Aortic smooth muscle cell (primary cell): ENCODE measurements around the genes PDX1 and PAN3.

DNA sequence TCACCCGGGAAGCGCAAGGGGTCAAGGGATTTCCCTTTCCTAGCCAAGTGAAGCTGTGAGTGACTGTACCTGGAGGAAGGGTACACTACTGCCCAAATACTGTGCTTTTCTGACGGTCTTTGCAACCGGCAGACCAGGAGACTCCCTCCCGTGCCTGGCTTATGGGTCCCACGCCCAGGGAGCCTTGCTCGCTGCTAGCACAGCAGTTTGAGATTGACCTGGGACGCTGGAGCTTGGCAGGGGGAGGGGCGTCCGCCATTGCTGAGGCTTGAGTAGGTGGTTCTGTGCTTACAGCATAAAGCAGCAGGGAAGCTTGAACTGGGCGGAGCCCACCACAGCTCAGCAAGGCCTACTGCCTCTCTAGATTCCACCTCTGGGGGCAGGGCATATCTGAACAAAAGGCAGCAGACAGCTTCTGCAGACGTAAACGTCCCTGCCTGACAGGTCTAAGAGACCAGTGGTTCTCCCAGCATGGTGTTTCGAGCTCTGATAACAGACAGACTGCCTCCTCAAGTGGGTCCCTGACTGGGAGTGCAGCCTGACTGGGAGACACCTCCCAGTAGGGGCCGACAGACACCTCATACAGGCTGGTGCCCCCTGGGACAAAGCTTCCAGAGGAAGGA, 45.8 kb downstream of the USP12 start:
- RRBS: no CpG with 5 or more reads among the region's 15 CpGs

- RRBS: 1% methylated on average over 33 of the region's 65 CpGs
Measured at GRCh38 chr13:27171157-27171552, 456 bp downstream of the USP12 start.

GRCh38 chr13:27253109-27254049, 2.0 kb downstream of the RPL21 start:
- RRBS: no CpG with 5 or more reads among the region's 12 CpGs

- RRBS: no CpG with 5 or more reads among the region's 12 CpGs
Measured at GRCh38 chr13:27353011-27353532, 71.3 kb upstream of the GTF3A start.

GRCh38 chr13:27379768-27380322, 44.6 kb upstream of the GTF3A start:
- RRBS: no CpG with 5 or more reads among the region's 8 CpGs

GRCh38 chr13:27504029-27504793, 53.8 kb upstream of the MTIF3 start:
- RRBS: no CpG with 5 or more reads among the region's 11 CpGs

DNA sequence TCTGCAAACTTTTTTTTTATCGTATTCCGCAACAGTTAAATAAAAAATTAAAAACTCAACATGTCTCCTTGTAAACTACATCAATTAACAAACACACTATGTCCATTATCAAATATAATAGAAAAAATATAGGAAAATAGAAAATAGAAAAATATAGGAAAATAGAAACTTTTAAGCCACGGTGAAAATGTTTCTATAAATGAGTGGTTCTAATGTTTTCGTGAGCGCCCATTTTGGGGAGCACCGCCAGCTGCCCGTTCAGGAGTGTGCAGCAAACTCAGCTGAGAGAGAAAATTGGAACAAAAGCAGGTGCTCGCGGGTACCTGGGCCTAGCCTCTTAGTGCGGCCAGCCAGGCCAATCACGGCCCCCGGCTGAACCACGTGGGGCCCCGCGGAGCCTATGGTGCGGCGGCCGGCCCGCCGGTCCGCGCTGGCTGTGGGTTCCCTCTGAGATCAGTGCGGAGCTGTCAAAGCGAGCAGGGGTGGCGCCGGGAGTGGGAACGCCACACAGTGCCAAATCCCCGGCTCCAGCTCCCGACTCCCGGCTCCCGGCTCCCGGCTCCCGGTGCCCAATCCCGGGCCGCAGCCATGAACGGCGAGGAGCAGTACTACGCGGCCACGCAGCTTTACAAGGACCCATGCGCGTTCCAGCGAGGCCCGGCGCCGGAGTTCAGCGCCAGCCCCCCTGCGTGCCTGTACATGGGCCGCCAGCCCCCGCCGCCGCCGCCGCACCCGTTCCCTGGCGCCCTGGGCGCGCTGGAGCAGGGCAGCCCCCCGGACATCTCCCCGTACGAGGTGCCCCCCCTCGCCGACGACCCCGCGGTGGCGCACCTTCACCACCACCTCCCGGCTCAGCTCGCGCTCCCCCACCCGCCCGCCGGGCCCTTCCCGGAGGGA, at the start of gene PDX1:
Gene PDX1, plus strand, starts transcription at position 450 of the 897 bp plus-strand sequence.
- RRBS: 4% methylated on average over 37 of the region's 74 CpGs

DNA sequence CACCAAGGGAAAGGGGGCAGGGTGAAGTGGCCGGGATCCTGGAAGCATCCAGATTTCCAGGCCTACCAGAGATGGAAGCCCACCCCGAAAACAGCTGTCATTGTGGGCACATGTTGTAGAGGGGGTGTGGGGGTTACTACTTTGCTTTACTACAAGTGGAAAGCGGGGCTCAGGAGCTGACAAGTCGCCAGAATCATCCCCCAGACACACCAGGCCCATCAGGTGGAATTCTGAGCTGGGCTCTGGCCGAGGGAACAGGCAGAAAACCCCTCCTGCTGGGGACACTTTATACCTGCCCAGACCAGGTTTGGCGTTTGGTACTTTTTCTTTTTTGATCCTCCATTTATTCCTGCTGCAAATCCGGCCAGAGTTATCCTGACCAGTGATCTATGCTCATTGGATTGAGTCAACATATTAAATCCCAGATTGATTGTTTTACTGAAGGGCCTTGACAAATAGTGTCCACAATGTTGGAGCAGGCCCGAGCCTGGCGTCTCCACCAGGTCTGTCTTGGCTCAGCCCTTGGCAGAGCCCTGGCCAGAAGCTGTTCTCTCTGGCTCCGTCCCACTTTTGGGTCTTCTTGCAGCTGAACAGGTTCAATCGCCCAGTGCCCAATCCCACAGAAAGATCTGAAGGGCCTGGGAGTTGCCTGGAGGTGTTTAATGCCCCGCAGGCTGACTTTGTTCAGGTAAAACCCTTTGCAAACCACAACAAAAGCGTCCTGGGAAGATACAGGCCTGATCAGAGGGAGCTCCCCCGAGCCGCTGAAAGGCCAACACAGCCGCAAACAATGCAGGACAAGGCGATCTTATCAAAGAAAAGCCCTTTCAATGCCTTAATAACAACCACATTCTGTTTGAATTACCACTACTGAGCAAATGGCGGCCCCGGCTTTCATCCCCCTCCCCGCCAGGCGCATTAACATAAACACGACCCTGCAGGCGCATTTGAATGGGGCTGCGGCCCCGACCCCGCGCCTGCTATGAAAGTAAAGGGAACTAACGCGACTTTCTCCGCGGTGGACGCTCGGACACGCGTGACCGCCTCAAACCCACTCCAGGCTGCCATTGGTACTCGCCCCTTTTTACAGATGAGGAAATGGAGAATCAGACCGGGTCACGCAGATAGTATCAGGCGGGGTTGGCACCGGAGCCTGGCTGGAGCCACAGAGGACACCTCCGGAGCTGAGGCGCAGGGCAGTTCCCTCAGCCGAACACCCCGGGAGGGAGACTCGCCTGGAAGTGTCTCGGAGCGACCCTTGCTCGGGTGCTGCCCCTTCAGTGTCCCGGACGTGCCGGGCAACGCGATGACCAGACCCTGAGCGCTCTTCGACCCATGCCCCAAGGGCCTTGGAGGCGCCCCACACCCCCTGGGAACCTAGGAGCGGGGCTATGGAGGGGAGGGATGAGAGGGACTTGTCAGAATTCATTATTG, 3.3 kb downstream of the CDX2 start:
- RRBS: 1% methylated on average over 9 of the region's 58 CpGs

- RRBS: 2% methylated on average over 27 of the region's 41 CpGs
Measured at GRCh38 chr13:27968283-27968631, 858 bp downstream of the CDX2 start.

GRCh38 chr13:28138299-28138678, at the start of gene PAN3:
Gene PAN3, plus strand, starts transcription at chr13:28138545.
- RRBS: 2% methylated on average over 5 of the region's 39 CpGs

- RRBS: no CpG with 5 or more reads among the region's 3 CpGs
Measured at GRCh38 chr13:28160146-28160446, 21.8 kb downstream of the PAN3 start.

DNA sequence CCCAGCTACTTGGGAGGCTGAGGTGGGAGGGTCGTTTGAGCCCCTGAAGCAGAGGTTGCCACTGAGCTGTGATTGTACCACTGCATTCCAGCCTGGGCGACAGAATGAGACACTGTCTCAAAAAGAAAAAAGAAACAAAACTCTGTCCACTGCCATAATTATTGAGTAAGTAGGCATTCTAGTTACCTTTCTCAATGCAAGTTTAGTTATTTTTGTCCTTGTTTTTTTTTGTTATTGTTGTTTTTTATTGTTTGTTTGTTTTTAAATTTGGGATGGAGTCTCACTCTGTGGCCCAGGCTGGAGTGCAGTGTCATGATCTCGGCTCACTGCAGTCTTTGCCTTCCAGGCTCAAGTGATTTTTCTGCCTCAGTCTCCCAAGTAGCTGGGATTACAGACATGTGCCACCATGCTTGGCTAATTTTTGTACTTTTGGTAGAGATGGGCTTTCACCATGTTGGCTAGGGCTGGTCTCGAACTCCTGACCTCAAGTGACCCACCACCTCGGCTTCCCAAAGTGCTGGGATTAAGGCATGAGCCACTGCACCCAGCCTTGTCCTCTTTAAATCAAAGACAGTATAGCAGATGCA, 57.0 kb downstream of the PAN3 start:
- RRBS: no CpG with 5 or more reads among the region's 5 CpGs

GRCh38 chr13:28280348-28280555, 141.9 kb downstream of the PAN3 start:
- RRBS: no CpG with 5 or more reads among the region's 2 CpGs

DNA sequence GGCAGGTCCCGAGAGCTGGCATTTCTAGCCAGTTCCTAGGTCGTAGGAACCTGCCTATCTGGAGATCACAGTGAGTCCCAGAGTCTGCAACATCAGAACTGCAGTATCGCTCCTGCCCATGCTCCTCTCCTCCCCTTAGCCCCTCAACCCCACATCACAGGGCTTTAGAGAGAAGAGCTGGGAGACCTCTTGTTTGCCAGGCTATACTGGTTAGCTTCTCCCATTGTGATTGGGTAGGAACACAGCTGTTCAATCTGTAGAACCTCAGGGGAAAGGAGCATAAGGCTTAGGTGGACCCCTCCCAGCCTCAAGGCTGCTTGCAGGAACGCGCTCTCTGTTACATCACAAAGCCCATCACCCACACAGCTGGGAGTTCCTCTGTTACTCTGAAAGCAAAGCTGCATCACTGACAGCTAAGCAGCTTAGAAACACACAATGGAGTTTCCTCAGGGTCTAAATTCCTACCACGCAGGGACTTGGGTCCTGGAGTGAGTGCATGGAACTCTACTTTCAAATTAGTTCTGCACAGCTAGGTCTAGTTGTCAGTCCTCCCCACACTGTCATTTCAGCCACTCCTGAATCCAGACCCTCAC, 169.9 kb downstream of the PAN3 start:
- RRBS: no CpG with 5 or more reads among the region's 6 CpGs

- RRBS: no CpG with 5 or more reads among the region's 9 CpGs
Measured at GRCh38 chr13:28422659-28423580, 72.0 kb downstream of the FLT1 start.

DNA sequence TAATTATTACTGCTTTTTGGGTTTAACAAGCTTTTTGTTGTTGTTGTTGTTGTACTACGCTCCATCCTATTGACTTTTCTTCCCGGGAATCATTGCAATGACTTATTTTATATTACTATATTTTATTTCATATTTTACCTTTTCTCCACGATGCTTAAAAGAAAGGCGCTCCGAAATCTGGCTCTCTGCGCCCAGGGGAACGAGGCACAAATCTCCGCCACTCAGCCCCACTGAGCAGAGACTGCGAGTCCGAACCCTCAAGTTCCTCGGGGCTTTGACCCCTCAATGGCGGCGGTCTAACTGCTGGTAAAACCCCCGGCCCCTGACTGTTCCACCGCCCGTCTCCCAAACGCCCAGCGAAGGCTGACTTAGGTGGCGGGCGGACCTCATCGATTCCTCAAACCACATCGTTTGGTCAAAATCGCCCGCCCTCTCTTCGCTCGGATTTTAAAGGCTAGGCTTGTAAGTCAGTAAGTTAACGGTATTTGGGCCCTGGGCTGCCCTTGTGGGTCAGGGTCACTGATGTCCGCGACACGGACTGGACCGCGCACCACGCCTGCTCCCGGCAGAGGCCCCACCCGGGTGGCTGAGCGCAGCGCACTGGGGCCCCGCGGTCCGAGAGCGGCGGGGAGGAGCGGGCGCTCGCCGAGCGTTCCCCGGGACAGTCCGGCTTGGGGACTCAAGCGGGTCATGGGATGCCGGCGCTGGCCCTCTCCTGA, 1.3 kb downstream of the FLT1 start:
- RRBS: 3% methylated on average over 12 of the region's 52 CpGs

GRCh38 chr13:28659277-28659959, 488 bp downstream of the POMP start:
- RRBS: 2% methylated on average over 12 of the region's 27 CpGs

GRCh38 chr13:28983521-28983987, 163.4 kb downstream of the MTUS2 start:
- RRBS: no CpG with 5 or more reads among the region's 3 CpGs

GRCh38 chr13:29509633-29510670, 85.5 kb downstream of the SLC7A1 start:
- RRBS: no CpG with 5 or more reads among the region's 20 CpGs

GRCh38 chr13:29519996-29520605, 75.4 kb downstream of the SLC7A1 start:
- RRBS: no CpG with 5 or more reads among the region's 7 CpGs